Osteoblast (primary cell): ENCODE measurements around a stretch of chr6.

- CAGE, long polyA plus RNA = no peak
- RRBS = 74% methylated on average over 3 of the region's 19 CpGs
Measured at GRCh38 chr6:209491-209854, 82.8 kb upstream of the DUSP22 start.

DNA sequence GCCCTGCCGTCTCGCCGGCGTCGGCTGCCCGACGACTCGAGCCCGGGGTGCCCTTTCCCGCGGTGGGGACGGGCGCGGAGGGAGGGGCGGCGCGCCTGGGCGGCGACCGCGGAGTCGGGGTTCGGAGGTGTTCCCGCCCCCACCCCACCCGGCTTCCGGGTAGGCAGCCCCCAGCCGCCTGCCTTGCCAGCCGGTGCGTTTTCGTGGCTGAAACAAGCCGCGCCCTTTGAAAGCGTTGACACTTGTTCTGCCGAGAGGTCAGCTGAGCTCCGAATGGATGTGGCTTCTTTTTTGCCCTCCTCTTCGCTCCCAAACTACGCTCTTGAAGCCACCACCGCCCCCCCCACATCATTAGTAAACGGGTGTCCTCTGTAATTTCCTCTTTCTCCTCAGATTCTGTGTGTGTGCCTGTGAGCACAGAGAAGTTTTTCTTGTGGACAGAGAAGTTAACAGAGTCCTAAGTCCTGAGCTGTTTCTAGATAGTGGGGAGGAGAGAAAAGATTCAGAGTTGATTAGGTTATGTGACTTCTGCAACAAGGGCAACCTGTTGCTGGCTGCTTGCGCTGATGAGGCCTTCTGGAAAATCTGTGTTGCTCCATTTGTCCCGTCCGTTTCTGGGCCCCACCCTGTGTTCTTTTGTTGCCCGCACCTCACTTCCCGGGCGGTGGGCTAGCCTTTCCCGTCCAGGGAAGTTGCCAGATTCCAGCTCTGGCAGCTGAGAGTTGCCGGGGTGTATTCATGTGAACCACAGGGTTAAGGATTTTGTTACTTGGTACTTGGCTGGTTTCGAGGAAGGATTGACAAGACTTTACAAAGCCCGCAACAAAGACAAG lies 534 bp downstream of the DUSP22 start:
- CAGE, long polyA plus RNA = no peak
- RRBS = 17% methylated on average over 19 of the region's 49 CpGs

GRCh38 chr6:341012-341629 lies 48.8 kb downstream of the DUSP22 start:
- CAGE, long polyA plus RNA = no peak
- RRBS = no CpG with 5 or more reads among the region's 26 CpGs

- CAGE, long polyA plus RNA = no peak
- RRBS = no CpG with 5 or more reads among the region's 11 CpGs
Measured at GRCh38 chr6:393814-394250, 2.3 kb downstream of the IRF4 start.

DNA sequence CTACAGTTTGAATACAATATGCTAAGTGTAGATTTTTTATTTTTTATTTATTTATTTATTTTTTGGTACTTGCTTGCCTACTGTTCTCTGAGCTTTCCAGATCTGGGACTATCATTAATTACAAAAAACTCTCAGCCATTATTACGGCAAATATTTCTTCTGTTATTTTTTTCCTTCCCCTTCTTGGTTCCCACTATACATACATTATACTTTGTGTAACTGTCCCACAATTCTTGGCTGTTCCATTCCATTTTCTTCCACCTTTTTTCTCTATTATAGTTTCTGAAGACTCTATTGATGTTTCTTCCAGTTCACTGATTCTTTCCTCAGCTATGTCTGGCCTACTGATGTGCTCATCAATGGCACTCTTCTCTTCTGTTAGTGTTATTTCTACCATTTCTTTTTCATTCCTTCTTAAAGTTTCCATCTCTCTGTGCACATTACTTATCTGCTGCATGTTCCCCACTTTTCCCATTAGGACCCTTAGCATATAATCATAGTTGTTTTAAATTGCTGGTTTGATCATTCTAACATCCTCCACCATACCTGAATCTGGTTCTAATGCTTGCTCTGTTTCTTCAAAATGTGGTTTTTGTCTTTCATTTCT lies 15.1 kb upstream of the HUS1B start:
- CAGE, long polyA plus RNA = no peak
- RRBS = no CpG with 5 or more reads among the region's 1 CpG

GRCh38 chr6:683405-684397 lies 9.2 kb downstream of the EXOC2 start:
- CAGE, long polyA plus RNA = no peak
- RRBS = no CpG with 5 or more reads among the region's 19 CpGs

DNA sequence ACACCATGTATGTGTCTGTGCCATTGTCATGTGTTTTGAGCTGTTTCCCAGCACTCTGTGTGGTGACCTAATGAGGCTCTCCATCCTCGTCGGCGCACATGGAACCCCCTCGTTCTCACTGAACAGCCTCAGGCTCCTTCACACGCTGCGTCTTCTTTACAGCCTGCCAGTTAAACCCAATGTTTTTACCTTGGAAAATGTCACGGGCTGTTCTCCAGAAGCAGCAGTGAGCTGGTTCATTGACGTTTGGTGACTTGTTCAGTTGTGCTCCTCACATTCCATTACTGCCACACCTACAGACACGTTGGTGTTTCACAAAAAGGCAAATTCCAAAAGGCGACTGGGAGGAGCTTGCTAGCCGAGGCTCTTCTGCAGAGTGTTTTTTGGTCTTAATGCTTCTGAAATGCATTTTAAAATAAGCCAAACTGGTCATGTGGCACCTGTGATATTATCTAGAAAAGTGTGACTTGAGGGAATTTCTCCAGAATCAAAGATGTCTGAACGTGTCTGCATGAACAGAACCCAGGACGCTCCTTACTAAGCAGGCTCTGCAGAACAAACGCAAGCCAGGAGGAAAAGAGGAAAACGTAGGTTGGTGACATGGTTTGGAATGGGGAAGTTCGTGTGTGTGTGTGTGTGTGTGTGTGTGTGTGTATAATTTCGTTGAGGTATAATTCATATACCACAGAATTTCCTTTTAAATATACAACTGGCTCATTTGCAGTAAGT lies 200.8 kb upstream of the FOXQ1 start:
- CAGE, long polyA plus RNA = no peak
- RRBS = no CpG with 5 or more reads among the region's 17 CpGs

DNA sequence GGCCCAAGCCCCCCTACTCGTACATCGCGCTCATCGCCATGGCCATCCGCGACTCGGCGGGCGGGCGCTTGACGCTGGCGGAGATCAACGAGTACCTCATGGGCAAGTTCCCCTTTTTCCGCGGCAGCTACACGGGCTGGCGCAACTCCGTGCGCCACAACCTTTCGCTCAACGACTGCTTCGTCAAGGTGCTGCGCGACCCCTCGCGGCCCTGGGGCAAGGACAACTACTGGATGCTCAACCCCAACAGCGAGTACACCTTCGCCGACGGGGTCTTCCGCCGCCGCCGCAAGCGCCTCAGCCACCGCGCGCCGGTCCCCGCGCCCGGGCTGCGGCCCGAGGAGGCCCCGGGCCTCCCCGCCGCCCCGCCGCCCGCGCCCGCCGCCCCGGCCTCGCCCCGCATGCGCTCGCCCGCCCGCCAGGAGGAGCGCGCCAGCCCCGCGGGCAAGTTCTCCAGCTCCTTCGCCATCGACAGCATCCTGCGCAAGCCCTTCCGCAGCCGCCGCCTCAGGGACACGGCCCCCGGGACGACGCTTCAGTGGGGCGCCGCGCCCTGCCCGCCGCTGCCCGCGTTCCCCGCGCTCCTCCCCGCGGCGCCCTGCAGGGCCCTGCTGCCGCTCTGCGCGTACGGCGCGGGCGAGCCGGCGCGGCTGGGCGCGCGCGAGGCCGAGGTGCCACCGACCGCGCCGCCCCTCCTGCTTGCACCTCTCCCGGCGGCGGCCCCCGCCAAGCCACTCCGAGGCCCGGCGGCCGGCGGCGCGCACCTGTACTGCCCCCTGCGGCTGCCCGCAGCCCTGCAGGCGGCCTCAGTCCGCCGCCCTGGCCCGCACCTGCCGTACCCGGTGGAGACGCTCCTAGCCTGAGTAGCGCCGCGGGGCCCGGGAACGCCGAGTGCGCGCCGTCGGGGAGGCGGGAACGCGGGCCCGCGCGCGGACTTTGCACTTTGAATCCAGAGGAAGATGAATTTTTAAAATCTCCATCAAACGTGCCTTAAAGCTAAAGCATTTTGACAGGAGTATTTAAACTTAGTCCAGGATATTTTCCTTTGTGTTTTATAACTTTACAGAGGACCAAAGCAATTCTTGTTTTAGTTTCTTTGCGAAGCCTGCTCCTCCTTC lies 1.5 kb downstream of the FOXQ1 start:
- CAGE, long polyA plus RNA = no peak
- RRBS = 5% methylated on average over 46 of the region's 144 CpGs

DNA sequence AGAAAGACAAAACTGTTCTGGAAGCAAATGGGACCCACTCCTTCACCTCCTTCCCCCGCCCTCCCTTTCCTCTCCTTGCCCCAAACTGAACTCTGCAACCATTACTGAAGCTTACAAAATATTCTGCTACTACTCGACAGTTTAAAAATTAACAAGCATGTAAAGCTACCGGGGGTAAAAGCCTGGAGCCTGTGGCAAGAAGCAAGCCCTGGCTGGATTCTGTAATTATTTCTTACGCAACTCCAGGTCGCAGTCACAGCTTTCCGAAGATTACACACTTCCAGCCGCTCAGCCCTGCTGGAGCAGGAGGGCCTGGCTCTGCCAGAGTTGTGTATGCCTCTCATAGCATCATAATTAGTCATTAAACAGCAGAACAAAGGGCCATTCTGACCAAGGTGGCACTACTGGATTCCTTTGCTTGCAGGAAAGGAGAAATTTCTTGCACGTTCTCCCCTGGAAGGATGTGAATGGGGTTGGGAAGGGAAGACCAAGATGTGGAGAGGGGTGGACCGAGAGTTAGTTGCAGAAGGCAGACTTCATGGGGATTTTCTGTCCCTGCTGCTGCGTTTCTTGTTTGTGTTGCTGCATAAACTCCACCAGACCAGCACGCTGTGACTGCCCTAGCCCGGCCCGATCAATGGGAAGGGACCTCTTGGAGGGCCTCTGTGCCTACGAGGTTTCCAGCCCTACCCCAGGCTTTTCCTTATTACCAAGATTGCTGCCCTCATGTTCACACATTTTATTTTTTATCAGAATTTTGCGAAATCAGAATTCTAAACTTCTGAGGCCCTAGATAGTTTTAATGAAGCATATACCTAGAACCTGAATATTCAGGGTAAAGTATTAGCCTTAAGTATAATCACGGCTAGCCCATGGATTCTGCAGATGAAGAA lies 23.7 kb downstream of the FOXQ1 start:
- CAGE, long polyA plus RNA = no peak
- RRBS = no CpG with 5 or more reads among the region's 16 CpGs

- CAGE, long polyA plus RNA = no peak
- RRBS = no CpG with 5 or more reads among the region's 15 CpGs
Measured at GRCh38 chr6:1363552-1364457, 25.6 kb upstream of the FOXF2 start.

- CAGE, long polyA plus RNA = no peak
- RRBS = no CpG with 5 or more reads among the region's 10 CpGs
Measured at GRCh38 chr6:1385750-1385994, 3.7 kb upstream of the FOXF2 start.

DNA sequence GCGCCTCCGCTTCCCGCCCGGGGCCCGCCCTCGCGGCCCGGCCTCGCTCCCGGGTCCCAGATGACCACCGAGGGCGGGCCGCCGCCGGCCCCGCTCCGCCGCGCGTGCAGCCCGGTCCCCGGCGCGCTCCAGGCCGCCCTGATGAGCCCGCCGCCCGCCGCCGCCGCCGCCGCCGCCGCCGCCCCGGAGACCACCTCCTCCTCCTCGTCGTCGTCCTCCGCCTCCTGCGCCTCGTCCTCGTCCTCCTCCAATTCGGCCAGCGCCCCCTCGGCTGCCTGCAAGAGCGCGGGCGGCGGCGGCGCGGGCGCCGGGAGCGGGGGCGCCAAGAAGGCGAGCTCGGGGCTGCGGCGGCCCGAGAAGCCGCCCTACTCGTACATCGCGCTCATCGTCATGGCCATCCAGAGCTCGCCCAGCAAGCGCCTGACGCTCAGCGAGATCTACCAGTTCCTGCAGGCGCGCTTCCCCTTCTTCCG lies 548 bp downstream of the FOXF2 start:
- CAGE, long polyA plus RNA = no peak
- RRBS = 2% methylated on average over 12 of the region's 75 CpGs

DNA sequence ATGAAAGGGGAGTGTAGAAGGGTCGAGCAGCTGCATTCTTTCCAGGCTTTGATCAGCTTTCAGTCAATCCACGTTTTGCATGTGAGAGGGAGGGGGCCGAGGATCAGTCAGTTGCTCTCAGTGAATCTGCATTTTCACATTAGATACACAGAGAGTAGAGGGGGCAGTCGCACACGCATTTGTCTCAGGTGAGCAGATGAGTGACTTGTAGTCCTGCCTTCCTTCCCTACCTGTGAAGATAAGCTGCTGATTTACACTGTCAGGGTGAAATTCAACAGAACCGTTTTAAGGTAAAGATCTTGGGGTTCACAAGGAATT lies 78.8 kb downstream of the FOXF2 start:
- CAGE, long polyA plus RNA = no peak
- RRBS = no CpG with 5 or more reads among the region's 6 CpGs

DNA sequence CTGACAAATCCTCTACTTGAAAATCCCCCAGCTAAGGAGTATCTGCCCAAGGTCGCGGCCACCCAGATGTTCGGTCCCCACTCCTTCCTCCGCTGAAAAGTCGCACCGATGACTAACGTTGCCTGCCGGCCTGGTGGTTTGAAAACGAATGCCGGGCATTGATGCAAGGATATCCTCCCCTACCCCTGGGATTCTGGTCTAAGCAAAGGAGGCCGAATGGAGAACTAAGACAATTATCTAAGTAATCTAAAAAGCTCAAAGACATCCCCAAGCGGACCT lies 3.7 kb upstream of the FOXC1 start:
- CAGE, long polyA plus RNA = no peak
- RRBS = no CpG with 5 or more reads among the region's 12 CpGs

GRCh38 chr6:1608730-1609634 lies 733 bp upstream of the FOXC1 start:
- CAGE, long polyA plus RNA = no peak
- RRBS = 4% methylated on average over 20 of the region's 83 CpGs

DNA sequence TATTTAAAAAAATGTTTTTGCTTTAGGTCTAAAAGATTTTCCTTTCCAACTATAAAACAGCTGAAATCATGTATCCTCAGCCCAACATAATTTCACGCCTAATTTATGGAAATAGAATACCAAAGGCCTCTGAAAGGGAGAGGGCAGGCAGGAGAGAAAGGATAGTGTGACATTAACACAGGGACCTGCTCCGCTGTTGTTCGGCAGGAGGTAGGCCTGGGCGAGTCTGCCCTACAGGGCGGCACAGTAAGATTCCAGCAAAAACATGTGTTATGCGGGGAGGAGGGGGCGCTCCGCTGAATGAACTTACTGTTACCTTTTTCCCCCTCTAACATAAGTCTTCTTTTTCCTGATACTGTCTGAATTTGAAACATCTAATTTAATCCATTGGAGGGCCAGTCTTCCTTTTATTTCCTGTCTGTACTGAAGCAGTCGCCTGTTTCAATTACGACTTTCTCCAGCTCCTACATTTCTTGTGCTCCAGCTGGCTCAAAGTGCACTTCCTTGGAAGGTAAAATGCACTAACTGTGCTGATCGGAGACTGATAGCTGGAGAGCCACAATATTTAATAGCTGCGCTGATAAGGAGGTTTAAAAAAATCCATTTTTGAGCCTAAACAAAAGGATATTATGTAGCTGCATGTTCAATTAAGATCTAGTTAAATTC lies 192.8 kb downstream of the FOXC1 start:
- CAGE, long polyA plus RNA = no peak
- RRBS = no CpG with 5 or more reads among the region's 12 CpGs

GRCh38 chr6:1869003-1869348 lies 259.3 kb downstream of the FOXC1 start:
- CAGE, long polyA plus RNA = no peak
- RRBS = no CpG with 5 or more reads among the region's 5 CpGs

DNA sequence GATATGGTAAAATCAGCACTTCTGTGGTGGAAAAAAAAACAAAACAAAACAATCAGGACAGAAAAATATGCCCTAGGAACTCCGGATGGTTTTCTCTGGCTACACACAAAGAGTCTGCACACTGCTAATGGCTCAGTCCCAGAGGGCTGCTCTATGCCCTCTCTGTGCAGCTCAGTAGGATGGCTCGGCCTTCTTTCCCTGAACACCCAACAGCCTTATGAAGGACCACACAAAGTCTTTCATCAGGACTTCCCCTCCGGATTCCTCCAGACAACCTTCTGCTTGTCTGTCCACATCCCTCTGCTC lies 164.3 kb downstream of the GMDS start:
- CAGE, long polyA plus RNA = no peak
- RRBS = no CpG with 5 or more reads among the region's 3 CpGs

DNA sequence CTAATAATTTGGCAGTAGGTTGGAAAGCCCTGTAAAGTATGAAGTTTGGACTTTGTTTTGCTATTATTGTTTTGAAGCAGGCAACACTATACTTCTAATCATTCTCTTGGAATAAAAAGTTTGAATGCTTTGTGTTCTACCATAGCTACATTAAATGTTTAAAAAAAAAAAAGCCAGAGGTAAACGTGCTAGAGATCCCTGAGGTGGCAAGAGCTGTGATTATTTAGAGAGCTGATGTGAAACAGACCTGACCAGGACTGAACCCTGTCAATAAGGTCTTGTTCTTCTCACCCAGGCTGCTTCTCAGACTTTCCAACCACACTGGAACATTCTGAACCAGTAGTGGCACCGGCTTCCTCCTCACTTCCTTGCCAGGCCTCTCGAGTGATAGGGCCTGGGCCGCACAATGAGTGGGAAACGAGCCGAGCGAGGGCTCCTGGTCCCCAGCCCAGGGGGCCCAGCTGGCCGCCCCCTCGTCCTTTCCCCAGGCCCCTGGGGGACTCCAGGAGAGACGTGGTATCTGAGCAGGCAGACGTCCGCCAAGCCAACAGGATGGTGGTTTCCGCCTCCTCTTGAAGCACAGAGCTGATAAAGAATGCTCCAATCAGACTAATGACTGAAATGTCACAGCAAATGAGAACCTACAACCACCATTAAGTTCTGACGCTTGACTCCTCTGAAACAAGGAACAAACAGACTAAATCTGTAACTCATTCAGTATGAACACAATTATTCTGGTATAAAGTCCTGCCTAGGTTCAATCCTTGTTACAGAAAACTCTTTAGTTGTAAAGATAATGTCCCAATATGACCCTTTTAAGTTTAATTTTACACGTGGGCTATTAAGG lies 117.9 kb downstream of the GMDS start:
- CAGE, long polyA plus RNA = no peak
- RRBS = no CpG with 5 or more reads among the region's 15 CpGs

GRCh38 chr6:2347906-2348515 lies 102.6 kb upstream of the GMDS start:
- CAGE, long polyA plus RNA = no peak
- RRBS = no CpG with 5 or more reads among the region's 7 CpGs